Spleen (tissue), 7 donors: ENCODE measurements around a stretch of chr3.

GRCh38 chr3:196667146-196667630 is 27.7 kb downstream of the NRROS start:
- PRO-cap, 4 experiments: no peak in any of the 4 experiments
- RAMPAGE, long total RNA, 4 experiments: no peak in any of the 4 experiments

DNA sequence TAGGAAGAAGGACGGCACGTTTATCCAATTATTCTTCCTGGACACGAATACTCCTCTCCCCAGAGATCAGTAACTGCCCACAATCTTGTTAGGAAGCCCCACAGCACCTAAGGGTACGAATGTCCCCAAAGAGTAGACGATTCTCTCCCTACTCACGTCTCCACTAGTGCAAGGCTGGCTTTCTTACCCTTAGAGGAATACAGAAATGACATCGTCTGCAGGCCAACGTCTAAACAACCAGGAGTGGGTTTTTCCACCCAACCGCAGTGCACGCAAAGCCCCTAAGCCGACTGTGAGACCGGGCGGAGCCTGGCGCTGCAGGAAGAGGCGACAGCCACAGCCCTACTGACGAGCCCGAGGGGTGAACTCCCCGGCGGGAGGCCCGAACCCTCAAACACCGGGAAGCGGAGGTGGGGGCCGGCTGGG is 295 bp downstream of the CEP19 start:
- PRO-cap, 4 experiments: peak in 3 of 4 experiments; most common plus-strand start position 295 of the sequence (in 3); most common minus-strand start position 150 of the sequence (in 1)
- RAMPAGE, long total RNA, 4 experiments: no peak in any of the 4 experiments

GRCh38 chr3:196741335-196741677 is 1.6 kb downstream of the PAK2 start:
- PRO-cap, 4 experiments: peak in 2 of 4 experiments; most common plus-strand start chr3:196741381 (in 2)
- RAMPAGE, long total RNA, 4 experiments: no peak in any of the 4 experiments

GRCh38 chr3:197016824-197017615 is 12.6 kb downstream of the MELTF start:
- PRO-cap, 4 experiments: no peak in any of the 4 experiments
- RAMPAGE, long total RNA, 4 experiments: no peak in any of the 4 experiments

GRCh38 chr3:197022748-197023023 is 6.9 kb downstream of the MELTF start:
- PRO-cap, 4 experiments: no peak in any of the 4 experiments
- RAMPAGE, long total RNA, 4 experiments: no peak in any of the 4 experiments

- PRO-cap, 4 experiments: peak in 1 of 4 experiments; most common plus-strand start chr3:197175438 (in 1)
- RAMPAGE, long total RNA, 4 experiments: no peak in any of the 4 experiments
Observed at GRCh38 chr3:197175311-197175533, 123.2 kb downstream of the DLG1 start.

GRCh38 chr3:197427991-197428785 is 127.6 kb downstream of the BDH1 start:
- PRO-cap, 4 experiments: no peak in any of the 4 experiments
- RAMPAGE, long total RNA, 4 experiments: no peak in any of the 4 experiments

GRCh38 chr3:197520434-197521521 is 35.0 kb downstream of the BDH1 start:
- PRO-cap, 4 experiments: no peak in any of the 4 experiments
- RAMPAGE, long total RNA, 4 experiments: no peak in any of the 4 experiments

DNA sequence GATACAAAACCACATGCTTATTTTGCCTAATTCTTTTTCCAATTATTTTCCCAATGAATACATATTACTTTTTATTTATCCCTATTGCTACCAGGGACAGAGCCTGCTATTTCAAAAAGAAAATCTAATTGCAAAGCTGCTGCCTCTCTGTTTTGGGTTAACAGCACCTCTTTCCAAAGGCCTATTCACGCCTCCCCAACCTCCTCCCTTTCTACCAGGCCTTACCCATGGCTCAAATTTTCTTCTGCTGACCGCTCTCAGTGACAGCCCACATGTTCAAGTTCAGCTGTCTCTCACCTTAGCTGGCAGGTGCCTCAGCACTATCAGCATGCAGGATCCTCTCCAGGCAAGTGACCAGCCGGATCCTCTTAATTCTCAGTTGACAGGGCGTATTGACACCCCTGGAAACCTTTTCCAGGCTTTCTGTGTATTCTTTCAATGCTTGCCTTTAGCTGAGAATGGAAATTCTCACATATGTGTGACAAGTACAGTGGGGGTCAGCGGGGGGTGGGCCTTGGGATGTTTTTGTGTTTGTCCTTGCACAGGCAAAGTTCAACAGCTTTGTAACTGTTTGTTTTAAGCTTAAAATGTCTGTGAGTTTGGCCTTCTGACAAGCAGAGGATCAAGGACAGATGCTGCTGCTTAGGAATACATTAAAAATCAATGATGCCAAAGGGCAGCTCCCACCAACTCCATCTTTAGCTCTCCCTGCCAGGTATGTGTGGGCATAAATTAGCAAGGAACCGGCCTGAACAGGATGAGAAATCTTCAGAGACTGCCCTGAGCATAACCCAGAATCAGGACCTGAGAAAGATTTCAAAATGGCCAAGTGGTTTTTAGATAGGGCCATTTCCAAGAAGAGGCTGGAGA is 17.4 kb upstream of the BDH1 start:
- PRO-cap, 4 experiments: no peak in any of the 4 experiments
- RAMPAGE, long total RNA, 4 experiments: no peak in any of the 4 experiments

DNA sequence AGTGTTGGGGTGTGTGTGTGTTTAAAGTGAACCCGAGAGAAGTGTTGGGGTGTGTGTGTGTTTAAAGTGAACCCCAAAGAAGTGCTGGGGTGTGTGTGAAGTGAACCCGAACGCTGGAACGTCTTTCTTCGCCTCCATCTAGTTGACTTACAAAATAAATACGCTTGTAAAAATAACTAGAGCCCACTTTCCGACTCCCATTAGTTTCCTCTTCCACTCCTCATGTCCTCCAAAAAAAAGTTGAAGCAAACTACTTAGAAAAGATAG is 918 bp downstream of the LRCH3 start:
- PRO-cap, 4 experiments: peak in 1 of 4 experiments; most common minus-strand start position 130 of the sequence (in 1)
- RAMPAGE, long total RNA, 4 experiments: no peak in any of the 4 experiments

GRCh38 chr3:197809124-197809894 is 18.3 kb downstream of the LRCH3 start:
- PRO-cap, 4 experiments: no peak in any of the 4 experiments
- RAMPAGE, long total RNA, 4 experiments: no peak in any of the 4 experiments

- PRO-cap, 4 experiments: no peak in any of the 4 experiments
- RAMPAGE, long total RNA, 4 experiments: no peak in any of the 4 experiments
Observed at GRCh38 chr3:198027820-198028500, 67.9 kb downstream of the LMLN start.